Measurements from ENCODE around the genes ZNG1A, KANK1 and SMARCA2.

DNA sequence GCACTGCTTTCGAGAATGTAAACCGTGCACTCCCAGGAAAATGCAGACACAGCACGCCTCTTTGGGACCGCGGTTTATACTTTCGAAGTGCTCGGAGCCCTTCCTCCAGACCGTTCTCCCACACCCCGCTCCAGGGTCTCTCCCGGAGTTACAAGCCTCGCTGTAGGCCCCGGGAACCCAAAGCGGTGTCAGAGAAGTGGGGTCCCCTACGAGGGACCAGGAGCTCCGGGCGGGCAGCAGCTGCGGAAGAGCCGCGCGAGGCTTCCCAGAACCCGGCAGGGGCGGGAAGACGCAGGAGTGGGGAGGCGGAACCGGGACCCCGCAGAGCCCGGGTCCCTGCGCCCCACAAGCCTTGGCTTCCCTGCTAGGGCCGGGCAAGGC lies 470 bp downstream of the WASHC1 start:
- PRO-cap: no peak

- PRO-cap: unidirectional peak, plus-strand start at chr9:72674
These were observed 43.4 kb upstream of the WASHC1 start for GRCh38 chr9:72606-73011.

DNA sequence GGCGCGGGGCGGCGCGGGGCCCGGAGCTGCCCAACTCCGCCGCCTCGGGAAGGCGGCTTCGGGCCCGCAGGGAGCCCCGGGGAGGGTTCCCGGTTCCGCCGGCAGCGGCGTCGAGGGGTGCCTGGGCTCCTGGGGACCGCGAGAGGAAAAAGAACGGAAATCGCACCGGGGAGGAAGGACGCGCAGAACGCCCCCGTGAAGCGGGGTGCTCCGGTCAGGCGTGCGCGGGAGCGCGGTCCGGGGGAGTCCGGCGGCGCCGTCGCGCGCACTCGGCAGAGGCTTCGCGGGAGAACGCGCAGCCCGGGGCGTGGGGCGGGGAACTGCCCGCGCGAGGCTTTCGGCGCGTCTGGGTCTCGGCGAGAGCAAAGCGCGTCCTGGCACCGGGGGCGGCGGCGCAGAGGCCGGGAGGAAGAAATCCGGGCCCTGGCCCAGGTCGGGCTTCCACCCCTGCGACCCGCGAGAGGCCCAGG lies 4.7 kb downstream of the FOXD4 start:
- PRO-cap: no peak

- PRO-cap: no peak
These were observed at the start of gene ZNG1A for GRCh38 chr9:178559-179495. Gene ZNG1A (minus strand): TSS chr9:179056.

- PRO-cap: no peak
These were observed 64.0 kb downstream of the DOCK8 start for GRCh38 chr9:278289-279405.

- PRO-cap: bidirectional peak, plus-strand start at chr9:504733, minus-strand start at chr9:504420
These were observed at the start of gene KANK1 for GRCh38 chr9:504218-505201. Gene KANK1 (plus strand): TSS chr9:504695.

- PRO-cap: no peak
These were observed 13.7 kb downstream of the KANK1 start for GRCh38 chr9:517957-518883.

DNA sequence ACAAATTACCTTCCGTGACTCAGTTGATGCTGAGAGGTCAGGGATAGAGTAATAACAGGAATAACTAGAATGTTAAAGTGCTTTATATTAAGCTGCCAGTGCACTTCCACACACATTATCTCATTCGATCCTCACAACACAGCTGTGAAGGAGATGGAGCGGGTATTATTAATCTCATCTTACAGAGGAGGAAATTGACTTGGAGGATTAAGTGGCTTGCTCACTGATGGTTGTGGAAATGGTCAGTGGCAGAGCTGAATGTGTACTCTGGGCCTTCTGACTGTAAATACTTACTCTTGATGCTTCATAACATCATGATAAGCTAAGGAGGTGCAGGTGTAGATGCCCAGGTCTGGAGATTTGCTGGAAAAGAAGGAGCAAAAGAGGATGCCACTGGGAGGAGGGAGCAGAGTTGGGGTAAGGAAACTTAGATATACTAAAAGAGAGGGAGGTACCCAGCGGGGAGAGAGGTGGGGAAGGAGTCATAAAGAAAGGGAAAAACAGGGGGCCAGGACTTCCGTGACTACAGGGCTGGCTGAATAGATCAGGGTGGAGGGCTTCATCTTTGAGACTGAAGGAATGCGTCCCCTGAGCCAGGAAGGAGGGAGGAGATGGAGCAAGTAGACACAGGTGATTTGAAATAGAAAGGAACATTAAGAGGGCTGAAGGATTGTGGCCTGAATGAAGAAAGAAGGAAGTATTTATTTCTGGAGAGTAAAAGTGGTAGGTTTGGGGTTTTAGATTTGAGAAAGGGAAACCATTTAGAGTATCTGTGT lies 84.7 kb downstream of the KANK1 start:
- PRO-cap: no peak

- PRO-cap: no peak
These were observed 86.8 kb downstream of the KANK1 start for GRCh38 chr9:591215-591681.

- PRO-cap: no peak
These were observed 89.4 kb downstream of the KANK1 start for GRCh38 chr9:593794-594336.

- PRO-cap: no peak
These were observed 146.0 kb downstream of the KANK1 start for GRCh38 chr9:650421-650883.

DNA sequence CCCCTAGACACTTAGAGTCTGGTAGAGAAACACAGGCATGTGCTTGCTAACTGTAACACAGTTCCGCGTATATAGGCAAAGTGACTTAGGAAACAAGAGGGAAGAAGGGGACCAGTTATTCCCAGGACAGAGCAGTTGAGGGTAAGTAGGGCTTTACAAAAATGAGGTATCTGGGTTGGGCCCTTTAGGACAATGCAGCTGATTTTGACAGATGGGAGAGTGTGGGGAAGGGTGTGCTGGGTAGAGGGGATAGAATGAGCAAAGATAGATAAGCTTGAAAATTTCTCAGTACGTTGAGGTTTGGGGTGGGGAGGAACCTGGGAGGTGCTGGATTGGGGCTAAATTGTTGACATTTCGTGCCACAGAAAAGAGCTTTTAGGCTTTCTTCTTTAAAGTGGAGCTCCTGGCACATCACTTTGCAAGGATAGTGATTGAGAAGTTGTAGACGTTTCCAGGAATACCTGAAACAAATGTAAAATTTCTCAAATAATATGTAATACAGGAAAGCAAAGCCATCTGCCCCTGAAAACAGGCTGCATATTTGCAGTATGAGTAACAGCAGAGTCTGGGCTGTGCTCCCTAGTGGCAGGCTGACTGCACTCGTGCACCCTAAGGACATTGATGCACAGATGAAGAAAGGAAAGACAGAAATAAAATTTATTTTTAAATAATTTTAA lies 145.0 kb upstream of the DMRT1 start:
- PRO-cap: no peak

GRCh38 chr9:716019-716470 lies 125.5 kb upstream of the DMRT1 start:
- PRO-cap: no peak

DNA sequence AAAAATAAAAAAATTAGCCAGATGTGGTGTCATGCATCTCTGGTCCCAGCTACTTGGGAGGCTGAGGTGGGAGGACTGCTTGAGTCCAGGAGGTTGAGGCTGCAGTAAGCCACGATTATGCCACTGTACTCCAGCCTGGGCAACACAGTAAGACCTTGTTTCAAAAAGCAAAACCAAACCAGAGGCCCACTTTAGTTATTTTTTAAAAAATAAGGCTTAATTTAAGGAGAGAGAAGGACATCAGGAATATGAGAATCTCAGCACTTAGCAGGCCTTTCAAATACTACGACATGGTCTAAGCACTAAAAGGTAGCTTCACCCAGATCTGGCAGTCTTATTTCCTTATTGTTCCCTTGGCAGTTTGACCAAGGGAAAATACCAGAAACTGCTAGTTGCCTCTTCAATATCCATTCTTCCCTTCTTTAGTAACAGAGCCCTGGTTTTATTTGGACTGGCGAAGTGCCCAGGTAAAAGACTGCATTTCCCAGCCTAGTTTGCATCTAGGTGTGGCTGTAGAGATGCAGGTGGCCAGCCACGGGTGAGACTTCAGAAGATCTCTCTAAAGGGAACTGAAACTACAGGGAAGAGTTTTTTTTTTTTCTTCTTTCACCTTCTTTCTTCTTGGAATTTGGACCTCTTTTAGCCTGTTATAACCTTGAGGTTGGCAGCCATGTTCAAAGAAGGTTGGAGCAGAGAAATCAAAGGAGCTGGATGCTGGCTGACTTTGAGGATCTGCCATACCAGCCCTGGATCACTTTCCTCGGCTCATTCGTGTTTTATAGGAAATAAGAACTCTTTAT lies 21.5 kb downstream of the DMRT2 start:
- PRO-cap: no peak

GRCh38 chr9:2015175-2015701 lies at the start of gene SMARCA2:
Gene SMARCA2 (plus strand): TSS chr9:2015347.
- PRO-cap: bidirectional peak, plus-strand start at chr9:2015347, minus-strand start at chr9:2015073

DNA sequence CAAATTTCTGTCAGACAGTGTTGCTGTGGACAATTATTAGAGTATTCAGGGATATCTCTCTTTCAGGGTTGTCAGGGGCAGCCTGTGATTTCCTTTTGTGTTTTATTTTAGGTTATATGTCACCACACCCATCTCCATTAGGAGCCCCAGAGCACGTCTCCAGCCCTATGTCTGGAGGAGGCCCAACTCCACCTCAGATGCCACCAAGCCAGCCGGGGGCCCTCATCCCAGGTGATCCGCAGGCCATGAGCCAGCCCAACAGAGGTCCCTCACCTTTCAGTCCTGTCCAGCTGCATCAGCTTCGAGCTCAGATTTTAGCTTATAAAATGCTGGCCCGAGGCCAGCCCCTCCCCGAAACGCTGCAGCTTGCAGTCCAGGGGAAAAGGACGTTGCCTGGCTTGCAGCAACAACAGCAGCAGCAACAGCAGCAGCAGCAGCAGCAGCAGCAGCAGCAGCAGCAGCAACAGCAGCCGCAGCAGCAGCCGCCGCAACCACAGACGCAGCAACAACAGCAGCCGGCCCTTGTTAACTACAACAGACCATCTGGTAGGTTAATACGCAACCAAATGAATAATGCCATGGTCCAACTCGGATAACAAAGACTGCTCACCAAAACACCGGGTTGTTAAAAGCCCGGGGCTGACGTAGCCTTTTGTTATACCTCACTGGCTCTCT lies 24.3 kb downstream of the SMARCA2 start:
- PRO-cap: no peak

GRCh38 chr9:2053770-2054399 lies 38.7 kb downstream of the SMARCA2 start:
- PRO-cap: no peak

DNA sequence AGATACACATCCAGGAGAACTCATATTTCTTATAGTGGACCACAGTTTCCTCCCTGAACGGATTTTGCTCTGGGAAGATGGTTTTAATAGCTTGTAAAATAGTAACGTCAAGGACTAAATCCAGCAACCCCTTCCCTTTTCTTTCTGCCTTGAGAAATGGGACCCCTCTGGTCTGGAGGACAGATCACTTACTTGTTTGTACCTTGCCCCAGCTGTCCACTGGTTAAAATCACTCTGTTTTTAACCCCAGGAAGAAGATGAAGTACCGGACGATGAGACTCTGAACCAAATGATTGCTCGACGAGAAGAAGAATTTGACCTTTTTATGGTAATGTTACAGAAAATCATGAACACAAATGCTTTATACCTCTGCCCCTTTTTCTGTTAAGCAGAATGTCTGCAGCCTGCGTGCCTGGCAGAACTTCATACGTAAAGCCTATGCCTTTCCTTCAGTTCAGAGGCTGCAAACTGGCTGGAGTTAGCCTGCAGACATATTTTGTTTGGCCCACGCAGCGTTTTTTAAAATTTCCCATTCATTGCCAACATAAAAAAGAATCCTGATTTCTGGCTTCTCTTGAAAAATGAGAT lies 104.2 kb downstream of the SMARCA2 start:
- PRO-cap: no peak

- PRO-cap: no peak
These were observed 111.3 kb downstream of the SMARCA2 start for GRCh38 chr9:2126212-2127040.

GRCh38 chr9:2291973-2293111 lies 277.2 kb downstream of the SMARCA2 start:
- PRO-cap: no peak